Glomerular endothelial cell (primary cell): ENCODE results near the gene SHC2.

DNA sequence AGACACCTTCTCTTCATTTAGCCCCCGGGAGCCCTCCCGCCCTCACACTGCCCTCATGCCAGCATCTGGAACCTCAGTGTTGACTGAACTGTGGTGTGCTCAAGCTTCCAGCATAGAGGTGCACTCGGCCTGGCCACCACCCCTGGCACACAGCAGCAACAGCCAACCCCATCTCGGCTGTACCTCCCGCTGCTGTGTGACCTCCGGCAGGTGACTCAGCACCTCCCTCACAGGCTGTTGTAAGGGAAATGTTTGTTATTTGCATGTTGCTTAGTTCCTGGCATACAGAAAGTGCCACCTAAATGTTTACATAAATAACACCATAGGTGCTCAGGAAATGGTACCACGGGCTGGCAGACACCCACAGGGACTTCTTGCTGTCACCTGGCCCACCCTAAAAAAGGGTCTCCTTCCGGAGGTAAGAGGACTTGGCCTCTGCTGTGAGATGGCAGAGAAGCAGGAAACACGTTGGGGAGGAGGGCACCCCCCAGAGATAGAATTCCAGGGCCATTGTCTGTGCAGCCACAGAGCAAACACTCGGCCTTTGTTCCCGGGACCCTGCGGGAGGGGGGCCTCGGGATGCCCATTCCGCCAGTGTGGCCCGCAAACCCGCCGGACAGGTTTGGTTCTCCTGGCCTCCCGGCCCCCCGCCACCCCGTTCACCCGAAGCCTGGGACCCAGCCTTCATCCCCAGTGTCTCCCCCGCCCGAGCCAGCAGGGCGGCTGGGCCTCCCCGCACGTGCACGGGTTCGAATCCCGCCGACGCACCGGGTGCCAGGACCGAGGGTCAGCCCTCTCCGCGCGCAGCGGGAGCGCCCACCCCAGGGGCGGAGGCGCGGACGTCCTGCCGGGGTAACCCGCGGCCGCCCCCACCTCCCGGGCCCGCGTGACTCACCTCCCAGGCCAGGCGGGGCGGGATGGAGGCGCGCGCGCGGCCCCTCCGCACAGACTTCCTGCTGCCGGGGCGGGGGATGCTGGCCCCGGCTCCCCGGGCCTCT, 847 bp downstream of the PLPP2 start:
- RAMPAGE, long total RNA = no peak

GRCh38 chr19:309851-310565, 18.8 kb upstream of the PLPP2 start:
- RAMPAGE, long total RNA = no peak

- RAMPAGE, long total RNA = no peak
These were observed 19.5 kb upstream of the PLPP2 start for GRCh38 chr19:310566-311303.

GRCh38 chr19:334035-334638, 10.5 kb downstream of the MIER2 start:
- RAMPAGE, long total RNA = no peak

GRCh38 chr19:426989-427746, 18.2 kb upstream of the C2CD4C start:
- RAMPAGE, long total RNA = no peak

DNA sequence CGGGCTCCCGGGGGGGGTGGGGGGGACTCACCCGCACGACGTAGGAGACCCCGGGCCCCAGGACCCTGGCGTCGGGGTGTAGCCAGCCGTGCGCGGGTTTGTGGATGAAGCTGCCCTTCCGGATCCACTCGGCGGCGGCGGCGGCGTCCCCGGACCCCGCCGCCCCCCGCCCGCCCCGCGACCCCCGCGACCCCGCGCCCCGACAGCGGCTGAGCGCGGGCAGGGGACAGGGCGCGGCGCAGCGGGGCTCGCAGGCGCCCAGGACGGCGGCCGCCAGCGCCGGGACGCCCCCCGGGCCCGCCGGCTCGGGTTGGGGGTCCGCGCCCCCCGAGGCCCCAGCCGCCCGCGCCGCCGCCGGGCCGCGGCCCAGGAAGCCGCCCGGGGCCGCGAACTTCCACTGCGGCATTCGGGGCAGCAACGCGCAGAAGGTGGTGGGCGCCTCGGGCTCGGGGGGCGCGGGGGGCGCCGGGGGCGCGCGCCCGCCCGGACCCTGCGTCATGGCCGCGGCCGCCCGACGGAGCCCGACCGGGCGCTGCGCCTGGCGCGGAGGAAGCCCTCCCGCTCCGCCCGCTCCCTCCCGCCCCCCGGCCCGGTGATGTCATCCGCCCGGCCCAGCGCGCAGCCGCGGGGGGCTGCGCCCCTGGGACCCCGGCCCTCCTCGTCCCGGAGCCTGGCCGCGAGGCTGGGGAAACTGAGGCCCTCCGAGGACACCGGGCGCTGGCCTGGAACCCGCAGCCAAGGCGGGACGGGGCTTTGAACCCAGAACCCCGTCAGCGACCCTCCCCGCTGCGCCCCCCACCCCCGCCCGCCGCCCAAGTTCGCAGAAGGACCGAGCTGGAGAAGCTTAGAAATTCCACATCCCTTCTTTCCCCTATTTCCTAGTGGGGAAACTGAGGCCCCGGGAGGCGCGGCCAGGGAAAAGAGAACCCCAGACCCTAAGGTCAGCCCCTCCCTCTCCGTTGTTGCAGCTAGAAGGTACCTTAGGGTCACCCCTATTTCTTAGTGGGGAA, at the start of gene SHC2:
Gene SHC2, minus strand, starts transcription at position 536 of the 1,010 bp plus-strand sequence.
- RAMPAGE, long total RNA = no peak

DNA sequence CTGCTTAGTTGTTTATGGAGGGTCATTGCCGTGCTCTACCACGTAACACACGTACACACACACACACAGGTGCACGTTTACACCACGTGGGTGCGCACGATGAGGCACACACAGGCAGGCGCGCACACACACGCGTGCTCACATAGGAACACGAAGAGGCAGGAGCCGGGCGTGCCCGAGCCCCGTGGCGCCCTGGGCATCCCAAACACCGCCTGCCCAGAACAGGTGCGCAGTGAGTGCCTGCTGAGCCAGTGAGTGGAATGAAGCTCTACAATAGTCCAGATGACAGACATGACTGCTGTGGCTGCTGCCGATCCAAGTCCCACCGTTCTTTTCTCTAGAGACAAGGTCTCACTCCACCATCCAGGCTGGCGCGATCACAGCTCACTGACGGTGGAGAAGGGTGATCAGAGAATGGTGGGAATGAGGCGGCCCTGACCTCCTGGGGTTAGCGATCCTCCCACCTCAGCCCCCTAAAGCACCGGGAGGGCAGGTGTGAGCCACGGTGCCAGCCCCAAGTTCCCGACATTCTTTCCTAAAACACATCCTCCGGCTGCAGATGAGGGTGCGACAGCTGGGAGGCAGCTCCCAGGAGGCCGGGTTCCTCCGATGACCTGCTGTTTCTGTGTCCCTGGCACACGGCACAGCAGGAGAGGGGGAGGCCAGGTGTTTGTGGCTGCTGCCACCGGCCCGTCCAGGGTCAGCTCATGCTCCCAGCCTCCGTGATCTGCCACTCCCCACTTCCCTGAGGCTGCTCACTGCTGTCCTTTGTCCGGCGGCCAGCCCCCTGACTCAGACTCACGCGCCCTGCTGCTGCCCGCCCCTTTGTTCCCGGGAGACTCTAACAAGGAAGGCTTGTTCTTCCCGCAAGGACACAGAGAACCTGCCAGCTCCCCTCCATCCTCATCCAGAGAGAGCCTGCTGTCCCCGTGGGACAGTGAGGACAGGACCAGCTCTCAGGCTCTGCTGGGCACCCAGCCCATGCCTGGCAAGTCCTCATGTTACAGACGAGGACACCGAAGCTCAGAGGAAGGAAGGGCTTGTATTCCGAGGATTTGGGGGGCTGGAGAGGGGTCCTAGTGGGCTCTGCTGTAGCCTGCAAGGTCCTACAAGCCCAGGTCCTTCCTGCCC, 10.7 kb upstream of the ODF3L2 start:
- RAMPAGE, long total RNA = no peak

GRCh38 chr19:518789-519542, 11.7 kb downstream of the TPGS1 start:
- RAMPAGE, long total RNA = no peak

GRCh38 chr19:541775-542252, 2.0 kb upstream of the GZMM start:
- RAMPAGE, long total RNA = no peak

GRCh38 chr19:566895-567138, 5.6 kb upstream of the BSG start:
- RAMPAGE, long total RNA = no peak

DNA sequence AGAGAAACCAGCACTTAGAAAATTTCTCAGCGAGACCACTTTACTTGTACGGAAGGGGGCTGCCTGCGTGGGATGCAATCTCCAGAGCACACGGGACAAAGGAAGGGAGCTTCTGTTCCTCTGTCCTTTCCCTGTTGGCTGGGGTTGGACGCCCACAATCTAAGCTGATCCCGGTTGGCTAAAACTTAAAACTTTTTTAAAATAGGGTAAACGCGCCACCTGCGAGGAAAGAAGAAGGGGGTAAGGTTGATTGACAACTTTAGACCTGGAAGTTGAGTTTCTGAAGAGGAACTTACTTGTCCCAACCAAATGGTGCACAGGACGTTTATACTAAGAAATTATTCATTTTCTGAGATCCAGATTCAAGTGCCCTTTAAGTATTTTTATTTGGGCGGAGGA, 744 bp upstream of the BSG start:
- RAMPAGE, long total RNA = no peak

GRCh38 chr19:575309-576200, 3.2 kb downstream of the BSG start:
- RAMPAGE, long total RNA = no peak

DNA sequence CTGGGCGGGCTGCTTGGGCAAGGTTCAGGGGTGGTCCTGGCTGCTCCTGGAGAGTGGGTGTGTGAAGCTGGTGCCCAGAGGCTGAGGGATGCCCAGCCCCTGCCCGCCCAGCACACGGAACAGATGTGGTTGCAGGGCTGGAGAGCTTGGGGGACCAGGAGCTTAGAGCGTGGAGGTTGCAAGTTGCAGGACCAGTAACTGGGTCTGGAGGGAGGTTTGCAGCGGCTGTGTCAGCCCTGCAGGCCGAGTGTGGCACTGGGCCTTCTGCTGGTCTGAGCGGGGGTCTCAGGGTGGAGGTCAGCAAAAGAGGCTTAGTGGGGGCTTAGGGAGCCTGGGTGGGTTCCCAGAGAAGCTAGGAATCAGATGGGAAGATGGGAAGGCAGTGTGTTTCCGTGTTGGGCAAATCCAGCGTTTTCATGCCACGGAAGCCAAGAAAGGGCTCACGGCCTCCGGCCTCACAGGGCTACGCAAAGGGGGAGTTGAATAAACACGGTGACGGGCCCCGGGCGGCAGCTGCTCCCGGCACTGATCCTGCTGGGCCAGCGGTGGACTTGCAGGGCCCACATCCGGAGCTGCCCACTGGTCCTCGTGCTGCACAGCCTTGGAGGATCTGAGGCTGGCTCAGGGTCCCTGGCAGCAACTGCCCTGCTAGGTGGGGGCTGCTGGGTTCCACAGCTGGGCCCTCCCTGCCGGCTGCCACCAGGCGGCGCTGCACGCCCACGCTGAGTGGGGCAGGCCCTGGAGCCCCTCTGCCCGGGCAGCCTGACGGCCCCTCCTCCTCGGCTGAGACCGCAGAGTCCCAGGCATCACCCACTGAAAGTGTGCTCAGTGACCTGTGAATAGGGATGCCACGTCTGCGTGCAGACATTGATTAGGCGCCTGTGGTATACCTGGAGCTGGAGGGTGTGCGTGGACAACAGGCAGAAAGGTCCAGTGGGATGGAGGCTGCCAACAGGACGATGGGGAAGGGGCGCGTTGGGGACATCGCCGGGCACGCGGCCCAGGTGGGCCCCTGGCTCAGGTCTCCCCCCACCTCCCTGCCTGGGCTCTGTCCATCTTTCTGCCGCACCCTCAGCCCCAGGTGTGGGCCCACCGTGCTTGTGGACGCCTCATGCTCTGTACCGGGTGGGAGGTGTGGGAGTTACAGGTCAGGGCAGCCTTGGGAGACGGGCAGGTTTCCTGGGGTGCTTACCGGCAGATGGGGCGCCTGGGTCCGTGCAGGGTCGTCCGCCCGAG, 5.4 kb upstream of the HCN2 start:
- RAMPAGE, long total RNA = no peak

GRCh38 chr19:610570-611736, 21.3 kb downstream of the HCN2 start:
- RAMPAGE, long total RNA = no peak

- RAMPAGE, long total RNA = no peak
These were observed 7.1 kb downstream of the FGF22 start for GRCh38 chr19:646824-647103.

DNA sequence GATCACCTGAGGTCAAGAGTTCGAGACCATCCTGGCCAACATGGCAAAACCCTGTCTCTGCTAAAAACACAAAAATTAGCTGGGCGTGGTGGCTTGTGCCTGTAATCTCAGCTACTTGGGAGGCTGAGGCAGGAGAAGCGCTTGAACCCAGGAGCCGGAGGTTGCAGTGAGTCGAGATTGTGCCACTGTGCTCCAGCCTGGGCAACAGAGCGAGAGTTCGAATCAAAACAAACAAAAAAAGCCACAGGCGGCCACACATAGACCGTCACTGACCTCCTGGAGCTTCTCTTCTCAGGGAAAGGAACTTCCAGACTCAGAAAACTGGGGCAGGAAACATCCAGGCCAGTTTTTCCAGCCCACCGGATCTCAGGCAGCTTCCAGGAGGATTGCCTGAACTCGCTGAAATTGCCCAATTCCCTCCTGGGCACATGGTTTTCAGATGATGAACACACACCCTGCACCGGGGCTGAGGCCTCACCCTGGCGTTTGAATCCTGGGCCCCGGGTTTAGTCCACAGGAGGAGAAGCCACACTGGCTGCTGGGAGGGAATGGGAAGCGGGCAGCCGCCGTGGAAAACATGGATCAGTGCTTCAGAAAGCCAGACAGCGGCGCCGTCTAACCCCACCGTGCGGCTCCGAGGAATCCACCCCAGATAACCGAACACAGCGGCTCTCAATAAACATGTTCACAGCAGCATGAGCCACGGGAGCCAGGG, 18.4 kb upstream of the PTBP1 start:
- RAMPAGE, long total RNA = no peak

DNA sequence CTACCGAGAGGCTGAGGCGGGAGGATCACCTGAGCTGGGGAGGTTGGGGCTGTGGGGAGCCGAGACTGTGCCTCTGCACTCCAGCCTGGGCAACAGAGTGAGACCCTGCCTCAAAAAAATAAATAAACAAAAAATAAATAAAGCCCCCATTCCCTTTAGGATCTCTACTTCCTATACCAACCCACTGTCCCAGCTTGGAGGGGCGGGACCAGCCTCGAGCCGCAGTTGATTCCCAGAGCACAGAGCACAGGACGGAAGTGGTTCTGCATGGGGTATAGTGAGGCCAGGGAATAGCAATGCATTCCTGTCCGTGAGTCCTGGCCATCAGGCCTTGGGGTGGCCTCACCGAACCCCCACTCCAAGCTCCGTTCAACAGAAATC, 4.9 kb upstream of the PTBP1 start:
- RAMPAGE, long total RNA = no peak

DNA sequence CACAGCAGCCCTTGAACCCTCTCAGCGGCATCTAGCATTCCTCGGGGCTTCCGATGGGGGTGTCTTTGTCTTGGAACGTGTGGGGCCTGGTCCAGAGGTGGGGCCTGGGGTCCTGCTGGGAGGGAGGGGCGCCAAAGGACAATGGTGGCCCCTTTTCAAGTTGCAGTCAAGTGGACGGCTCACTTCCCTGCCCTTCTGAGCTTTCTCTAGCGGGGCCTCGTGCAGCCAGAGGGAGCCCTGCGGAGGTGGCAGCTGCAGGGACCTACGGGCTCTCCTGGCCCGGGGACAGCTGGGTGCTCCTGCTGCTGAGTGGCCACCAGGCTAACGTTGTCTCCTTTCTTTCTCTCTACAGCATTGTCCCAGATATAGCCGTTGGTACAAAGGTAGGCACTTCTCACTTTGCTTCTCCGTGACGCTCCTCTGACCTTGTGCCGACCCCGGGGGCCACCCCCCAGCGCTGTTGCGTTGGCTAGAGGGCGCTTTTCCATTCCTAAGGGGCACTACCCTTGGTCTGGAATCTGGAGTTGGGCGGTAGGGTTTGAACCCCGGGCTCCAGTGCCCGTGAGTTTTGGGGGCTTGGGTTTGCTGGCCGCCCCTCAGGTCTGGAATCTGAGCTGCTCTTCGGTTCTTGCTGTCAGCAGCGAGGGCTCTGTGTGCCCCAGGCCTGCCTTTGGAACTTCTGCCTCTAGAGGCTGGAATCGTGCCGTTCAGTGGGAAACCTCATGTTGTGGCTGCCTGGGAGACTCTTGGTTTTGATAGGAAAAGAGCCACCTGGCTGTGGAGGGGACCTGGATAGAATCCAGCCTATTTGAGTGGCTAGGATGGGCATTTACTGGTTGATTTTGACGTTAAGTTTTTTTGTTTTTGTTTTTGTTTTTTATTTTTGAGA, 2.1 kb downstream of the PTBP1 start:
- RAMPAGE, long total RNA = no peak

GRCh38 chr19:802065-802593, 4.9 kb downstream of the PTBP1 start:
- RAMPAGE, long total RNA = no peak

GRCh38 chr19:813420-814070, 8.2 kb downstream of the PLPPR3 start:
- RAMPAGE, long total RNA = no peak